Anterior vena cava (tissue), 1 donor: ENCODE measurements around a stretch of chr4.

DNA sequence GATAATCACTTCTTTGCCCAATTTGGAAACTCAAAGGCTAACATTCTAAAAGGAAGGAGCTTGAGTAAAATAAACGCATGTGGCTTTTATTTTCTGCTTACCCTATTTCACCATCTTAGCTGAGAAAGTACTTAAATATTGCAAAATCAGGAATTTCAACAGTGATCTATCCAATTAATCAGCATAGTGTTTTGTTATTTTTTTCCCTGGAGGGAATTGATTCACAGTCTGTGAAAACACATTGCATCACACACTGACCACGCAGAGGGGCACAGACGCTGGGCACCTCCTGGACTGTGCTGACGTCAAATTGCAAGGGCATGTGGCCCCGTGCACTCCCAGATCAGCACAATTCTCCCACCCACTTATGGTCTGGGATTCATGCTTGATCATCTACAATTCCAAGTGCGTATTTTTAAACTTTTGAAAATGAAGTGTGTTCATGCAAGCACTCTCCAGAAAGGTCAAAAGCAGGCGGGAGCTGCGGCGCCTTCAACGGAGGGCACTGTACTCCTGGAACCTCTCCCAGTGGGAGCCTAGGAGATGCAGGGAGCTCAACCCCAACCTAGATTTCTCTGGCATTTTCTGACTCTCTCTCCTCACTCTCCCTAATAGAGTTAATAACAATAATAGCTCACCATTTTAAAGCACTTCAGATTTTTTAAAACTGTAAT, 320.6 kb upstream of the PPARGC1A start:
- PRO-cap = no peak

- PRO-cap = no peak
These were observed 340.1 kb upstream of the PPARGC1A start for GRCh38 chr4:24229862-24230383.

DNA sequence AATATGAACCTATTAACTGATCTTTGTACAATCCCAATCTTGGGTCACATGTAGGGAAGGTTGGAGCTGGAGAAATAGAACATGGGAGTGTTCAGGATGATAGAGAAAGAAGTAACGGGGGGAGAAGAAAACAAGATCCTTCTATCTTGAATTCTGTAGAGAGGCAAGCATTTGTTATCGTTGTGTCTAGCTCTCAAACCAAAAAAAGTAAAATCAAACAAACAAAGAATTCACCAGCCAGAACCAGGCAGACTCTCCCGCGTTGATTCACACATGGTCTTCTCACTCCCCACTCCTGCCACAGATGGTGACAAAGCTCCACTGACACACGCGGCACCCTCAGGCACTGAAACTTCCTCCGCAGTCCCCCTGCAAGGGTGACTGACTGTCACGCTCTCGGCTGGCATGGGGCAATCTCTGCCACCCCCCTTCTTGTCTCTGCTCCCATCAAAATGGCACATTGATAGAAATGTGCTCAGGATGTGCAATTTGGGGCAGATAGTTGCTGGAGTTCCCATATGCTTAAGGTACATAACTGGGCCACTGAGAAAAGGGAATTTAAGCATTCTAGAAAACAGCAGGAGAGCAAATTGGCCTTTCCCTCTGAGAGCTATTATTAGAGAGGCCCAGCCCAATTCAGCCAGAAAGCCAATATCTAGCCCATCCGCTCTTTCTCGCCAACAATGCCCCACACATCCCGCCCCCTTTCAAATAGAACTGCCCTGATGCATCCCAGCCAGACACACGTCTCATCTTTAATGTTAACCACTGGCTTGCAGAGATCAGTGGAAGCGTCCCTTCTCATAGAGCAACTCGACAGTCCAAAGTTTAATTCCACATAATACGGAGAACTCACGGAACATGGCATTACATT, 304.8 kb downstream of the DHX15 start:
- PRO-cap = no peak

- PRO-cap = no peak
These were observed 271.9 kb downstream of the DHX15 start for GRCh38 chr4:24312516-24312793.

- PRO-cap = no peak
These were observed 42.1 kb upstream of the SOD3 start for GRCh38 chr4:24753309-24753583.

DNA sequence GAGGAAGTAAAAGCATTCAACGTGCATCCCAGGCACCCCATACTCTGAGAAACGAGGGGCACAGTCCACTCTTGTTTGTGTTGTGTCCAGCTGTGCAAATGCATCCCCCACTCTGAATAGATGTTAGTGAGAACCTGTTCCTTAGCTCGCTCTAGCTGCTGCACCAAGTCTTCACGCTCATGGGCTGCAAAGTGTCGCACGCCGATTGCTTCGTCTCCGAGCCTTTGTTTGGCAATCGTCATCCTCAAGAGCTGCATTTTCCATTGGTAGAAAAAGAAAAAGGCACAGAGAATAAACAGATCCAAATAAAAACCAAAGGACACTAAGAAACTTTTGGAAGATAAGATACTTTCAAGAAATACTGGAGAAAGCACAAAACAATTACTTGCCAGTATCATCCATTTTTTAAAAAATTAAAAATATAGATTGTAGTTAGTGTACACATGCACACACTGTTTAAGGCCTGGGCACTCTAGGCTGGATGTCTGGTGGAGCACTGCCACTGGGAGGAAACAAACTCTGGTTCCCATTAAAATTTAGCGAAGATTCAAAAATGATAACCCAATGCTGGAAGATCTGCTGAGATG, 42.7 kb downstream of the SOD3 start:
- PRO-cap = no peak

GRCh38 chr4:24979985-24980445, 50.7 kb downstream of the LGI2 start:
- PRO-cap = no peak

DNA sequence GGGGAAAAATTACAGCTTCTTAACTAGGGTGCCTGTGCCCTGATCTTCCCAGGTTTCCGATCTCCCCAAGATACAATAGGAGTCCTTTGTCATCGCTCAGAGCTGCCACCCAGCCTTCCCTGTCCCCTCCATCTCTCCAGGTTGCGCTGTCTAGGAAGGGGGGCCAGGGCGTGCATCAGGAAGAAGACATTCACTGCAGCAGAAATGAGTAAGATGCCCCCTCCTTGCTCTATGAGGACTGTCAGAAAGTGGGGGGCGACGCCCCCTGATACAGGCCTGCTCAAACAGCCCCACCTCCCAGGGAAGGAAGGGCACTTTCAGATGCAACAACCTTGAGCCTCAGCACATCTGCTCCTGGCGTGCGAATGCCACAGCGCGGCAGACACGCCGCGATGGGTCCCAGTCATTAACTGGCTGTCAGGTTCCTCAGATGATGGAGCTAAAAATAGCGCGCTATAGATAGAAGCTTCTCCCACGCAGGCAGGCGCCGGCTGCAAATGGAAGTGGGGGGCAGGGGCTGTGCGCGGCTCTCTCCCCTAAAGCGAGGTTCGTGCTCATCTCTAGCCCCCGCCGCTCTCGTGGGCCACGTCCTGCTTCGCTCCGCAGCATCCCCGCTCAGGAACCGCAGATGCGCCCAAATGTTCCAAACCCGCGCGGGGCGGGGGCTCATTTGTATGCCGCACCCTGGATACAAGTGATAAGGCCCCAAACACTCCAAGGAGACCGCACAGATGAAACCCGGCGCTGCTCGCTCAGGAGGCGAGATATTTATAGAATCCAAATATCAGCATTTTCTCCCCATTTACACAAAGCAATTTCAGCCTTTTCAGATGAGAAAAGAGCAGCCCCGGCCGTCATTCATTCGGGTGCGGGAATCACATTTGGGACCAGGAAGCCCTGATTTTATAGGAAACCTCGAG, 57.6 kb upstream of the LGI2 start:
- PRO-cap = bidirectional peak, plus-strand start at position 496 of the sequence, minus-strand start at position 380 of the sequence

DNA sequence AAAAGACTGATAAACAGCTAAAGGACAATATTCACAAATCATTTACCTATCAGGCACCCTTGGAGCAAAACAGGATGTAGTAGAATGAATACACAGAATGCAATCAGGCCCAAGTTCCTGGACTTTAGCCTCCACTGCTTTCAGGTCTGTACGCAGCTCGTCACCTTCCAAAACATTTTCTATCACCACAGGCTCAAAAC, 5.4 kb downstream of the SEPSECS start:
- PRO-cap = no peak

GRCh38 chr4:25284790-25284989, 27.9 kb upstream of the ZCCHC4 start:
- PRO-cap = no peak

DNA sequence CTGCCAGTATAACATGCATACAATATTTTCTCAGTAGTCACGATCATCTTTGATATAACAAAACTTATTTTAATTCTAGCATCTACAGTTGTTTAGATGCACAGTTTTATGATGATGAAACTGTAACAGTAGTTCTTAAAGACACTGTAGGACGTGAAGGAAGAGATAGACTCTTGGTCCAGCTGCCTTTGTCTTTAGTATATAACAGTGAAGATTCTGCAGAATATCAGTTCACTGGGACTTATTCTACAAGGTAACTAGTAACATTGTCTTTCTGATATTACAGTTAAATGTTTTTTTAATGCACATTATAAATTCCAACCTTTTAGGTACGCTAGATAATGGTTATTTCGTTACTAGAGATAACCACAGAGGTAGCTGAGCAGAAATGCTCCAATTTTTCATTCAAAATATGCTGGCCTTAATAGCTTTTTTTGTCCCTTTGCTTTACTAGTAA, 39.3 kb downstream of the ANAPC4 start:
- PRO-cap = no peak

DNA sequence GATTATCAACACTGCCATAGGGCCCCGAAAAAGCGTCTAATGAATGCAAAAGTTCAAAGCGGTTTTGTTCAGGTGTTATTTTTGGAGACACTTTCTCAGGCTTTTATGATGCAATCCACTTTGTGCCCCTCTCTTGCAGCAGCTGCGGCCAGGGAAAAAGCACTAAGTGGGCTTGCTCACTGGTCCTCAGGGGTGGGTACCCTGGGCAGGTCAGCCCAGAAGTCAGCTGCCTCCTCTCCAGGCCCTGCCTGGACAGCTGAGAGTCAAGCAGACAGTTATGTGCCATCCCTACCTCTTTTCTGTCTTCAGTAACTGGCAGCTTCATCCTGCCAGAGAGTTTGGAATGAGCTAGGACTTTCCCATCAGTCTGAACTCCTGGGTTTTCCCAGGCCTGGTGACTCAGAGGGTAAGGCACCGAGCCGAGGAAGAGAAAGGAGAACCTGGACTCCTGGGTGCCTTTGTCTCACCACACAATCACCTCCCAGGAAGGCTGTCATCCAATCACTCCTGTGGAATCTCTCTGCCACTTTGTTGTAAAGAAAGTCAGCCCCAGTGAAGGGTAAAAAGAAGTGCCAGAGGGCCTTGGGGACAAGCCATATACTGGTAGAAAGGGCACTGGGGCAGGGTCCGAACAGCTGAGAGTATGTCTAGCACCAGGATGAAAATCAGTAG, 3.5 kb upstream of the SLC34A2 start:
- PRO-cap = no peak

- PRO-cap = no peak
These were observed 60.7 kb downstream of the SEL1L3 start for GRCh38 chr4:25802134-25802525.

GRCh38 chr4:26048528-26048980, 134.5 kb downstream of the SMIM20 start:
- PRO-cap = bidirectional peak, plus-strand start at chr4:26048860, minus-strand start at chr4:26048778

- PRO-cap = no peak
These were observed 160.4 kb downstream of the SMIM20 start for GRCh38 chr4:26074413-26074783.

DNA sequence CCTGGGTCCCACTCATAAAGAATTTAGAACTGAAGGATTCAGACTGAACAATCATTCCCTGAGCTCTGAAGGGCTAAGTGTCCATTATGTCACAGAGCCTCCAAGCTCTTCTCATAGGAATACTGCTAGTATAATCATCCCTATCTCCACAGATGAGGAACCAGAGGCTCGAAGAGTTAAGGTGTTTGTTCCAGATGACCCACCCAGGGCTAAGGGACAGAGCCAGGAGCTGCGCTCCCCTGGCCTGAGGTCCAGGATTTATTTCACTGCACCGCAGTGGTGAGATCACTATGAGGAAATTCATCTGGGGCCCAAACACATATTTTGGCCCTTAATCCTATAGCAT, 100.2 kb upstream of the RBPJ start:
- PRO-cap = no peak

- PRO-cap = unidirectional peak, minus-strand start at chr4:26321841
These were observed 550 bp downstream of the RBPJ start for GRCh38 chr4:26321180-26321947.

GRCh38 chr4:26804840-26805187, 55.8 kb upstream of the STIM2 start:
- PRO-cap = no peak

GRCh38 chr4:26872846-26873787, 12.5 kb downstream of the STIM2 start:
- PRO-cap = no peak

GRCh38 chr4:27760147-27760628, 899.5 kb downstream of the STIM2 start:
- PRO-cap = no peak